ENCODE measurements around a stretch of chr15.

DNA sequence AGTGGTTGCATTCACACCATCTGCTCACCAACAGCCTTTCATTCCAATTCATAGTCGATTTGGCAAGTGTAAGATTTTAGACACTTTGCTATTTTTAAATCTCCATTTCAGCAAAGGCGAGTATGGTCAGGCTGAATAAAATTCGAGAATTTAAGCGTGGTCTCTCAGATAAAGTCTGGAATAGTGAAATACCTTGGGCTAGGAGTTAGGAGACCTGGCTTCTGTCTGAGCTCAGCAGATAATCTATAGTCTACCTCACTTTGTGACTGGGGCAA lies 29.0 kb upstream of the ICE2 start:
- RRBS = no CpG with 5 or more reads among the region's 4 CpGs

DNA sequence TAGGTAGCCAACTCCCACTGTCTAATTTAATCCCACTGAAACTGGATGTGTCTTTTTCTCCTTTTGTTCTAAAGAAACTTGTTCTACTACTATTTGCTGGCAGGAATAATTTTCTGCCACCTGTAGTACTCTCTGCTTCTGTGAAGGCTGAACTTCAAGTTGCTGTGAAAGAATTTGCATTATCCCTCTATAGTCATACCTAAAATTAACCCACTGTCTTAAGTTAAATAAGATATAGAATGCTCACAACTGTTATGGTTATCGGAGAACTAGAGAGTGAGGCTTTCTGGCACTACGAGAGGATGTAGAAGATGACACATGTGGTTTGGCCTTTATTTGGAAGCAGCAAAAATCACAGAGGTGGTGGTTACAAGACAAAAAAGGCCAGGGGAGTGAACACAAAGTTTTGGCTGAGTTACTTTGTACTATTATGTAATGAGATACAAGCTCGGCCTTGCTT lies 78.1 kb upstream of the ICE2 start:
- RRBS = no CpG with 5 or more reads among the region's 3 CpGs

DNA sequence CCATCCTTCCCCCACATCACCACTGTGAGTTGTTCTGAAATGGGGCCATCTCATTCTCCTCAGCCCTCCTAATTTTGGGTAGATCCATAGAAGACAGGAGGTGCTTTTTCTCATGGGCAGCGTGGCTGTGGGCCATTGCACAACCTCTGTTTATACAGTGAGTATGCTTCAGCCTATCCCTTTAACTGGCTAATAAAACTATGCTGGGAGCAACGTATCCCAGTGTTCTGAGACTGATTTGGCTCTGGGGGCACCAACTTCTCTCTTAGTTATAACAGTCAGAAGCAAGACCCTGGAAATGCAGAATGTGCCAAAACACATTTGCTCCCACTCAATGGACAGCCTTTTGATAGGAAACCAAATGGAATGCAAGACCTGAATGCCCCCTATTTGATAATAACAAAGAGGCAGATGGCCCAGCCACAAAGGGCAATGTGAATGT lies 97.1 kb upstream of the ICE2 start:
- RRBS = no CpG with 5 or more reads among the region's 2 CpGs

- RRBS = no CpG with 5 or more reads among the region's 6 CpGs
These were observed 105.8 kb upstream of the ICE2 start for GRCh38 chr15:60584733-60585194.

DNA sequence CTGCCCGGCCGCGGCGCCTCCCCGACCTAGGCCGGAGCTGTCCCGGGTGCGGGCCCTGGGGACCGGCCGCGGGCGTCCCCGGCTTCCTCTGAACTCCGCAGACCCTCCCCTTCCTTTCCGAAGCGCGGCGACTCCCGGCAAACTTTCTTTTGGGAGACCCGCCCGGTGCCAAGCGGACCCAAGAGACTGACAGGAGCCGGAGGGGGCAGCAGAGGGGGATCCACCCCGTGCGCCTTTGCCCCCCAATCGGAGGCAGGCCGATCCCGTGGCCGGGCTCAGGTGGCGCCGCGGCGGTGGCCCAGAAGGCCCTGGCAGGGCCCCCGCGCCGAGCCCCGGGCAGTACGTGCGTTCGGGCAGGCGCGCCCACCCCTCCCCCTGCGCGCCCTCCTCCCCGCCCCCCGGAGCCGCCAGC lies 113.0 kb upstream of the ICE2 start:
- RRBS = 2% methylated on average over 32 of the region's 47 CpGs

DNA sequence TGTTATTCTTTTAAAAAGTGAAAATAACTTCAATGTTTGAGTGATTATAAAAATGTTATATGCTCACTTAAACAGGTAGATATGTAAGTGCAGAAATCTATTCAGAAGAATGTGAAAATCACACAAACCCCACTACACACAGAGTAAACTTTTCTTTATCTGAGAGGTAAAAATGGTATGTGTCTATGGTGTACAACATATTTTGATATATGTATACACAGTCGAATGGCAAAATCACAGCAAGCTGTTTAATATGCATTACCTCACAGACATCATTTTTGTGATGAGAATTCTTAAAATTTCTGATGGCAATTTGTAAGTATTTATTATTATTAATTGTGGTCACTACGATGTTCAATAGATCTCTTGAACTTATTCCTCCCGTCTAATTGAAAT lies 263.3 kb upstream of the ICE2 start:
- RRBS = no CpG with 5 or more reads among the region's 3 CpGs

DNA sequence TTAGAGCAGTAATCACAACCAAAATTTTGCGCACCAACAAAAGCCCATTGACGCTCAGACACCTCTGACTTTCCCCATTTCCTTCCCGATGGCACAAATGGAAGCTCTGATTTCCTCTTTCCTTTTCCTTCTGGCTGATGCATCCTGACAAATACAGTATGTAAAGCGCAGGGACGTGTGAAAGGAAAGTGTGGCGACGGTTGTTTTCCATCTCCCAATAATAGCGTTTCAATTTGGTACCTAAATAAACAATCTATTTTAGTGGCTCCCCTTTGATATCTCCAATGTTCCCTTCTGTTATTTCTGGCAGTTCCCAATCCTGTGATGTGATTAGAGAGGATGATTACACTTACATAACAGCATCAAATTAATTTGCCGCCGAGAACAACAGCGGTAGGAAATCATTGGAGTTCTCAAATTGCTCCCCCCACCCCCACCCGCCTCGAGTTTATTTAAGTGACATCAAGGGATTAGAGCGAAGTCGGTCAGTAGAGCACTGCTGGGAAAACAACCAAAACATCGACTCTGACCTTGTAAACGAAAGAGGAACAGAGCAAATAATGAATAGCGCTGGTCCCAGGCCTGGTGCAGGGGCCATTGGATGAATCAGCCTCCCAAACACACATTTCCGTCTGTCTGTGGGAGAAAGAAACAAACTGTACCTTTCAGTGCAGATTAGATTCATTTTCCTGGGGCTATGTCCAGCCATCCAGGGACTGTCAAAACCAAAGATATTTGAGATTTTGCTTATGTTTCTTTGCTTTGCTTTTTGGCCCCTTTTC lies 273.4 kb upstream of the ICE2 start:
- RRBS = no CpG with 5 or more reads among the region's 19 CpGs

GRCh38 chr15:60916018-60916591 lies 313.0 kb downstream of the RORA start:
- RRBS = no CpG with 5 or more reads among the region's 8 CpGs

GRCh38 chr15:60968841-60969945 lies 259.9 kb downstream of the RORA start:
- RRBS = no CpG with 5 or more reads among the region's 4 CpGs

DNA sequence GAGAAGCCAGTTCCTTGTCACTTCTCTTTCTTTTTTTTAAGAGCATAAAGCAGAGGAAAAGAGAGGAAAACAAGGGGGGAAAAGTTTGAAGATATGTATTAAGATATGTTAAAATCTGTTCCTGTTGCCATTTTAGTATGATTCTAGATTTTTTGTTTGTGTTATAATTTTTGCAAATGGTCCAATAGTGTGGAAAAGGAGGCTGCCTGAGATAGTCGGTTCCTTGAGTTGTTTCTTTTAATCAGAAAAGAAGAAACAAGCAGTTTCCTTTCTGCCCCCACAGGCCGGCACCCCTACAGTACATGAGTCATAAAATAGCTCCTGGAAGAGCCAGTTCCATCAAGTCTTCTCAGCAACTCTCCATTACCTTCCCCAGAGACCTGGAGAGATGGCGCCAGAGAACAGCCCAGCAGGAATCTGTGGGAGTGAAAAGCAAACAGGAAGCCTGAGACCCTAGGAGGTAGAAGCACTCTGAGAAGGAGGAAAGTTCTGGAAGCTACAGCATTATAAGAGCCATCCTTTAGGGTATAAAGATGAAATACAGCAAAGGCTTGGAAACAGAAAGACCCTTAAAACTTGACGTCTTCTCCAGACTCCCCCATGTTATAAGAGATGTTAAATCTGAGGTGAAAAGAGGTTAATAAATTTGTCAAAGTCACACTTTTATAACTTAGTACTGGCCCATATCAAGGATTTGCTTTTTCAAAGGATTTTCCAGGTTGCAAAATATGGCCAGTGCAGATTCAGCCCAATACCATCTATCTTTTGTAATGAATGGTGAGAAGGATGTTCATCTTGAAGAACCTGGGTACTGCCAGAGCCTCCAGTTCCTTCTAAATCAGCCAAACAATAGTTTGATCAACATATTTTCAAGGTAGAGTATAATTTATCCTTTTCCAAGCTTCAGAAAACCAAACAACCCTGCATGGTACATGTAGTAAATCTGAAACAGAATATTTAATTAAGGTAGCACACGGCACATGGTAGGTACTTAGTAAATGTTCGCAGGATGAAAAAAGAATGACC lies 72.7 kb downstream of the RORA start:
- RRBS = no CpG with 5 or more reads among the region's 6 CpGs

GRCh38 chr15:61183757-61184460 lies 45.2 kb downstream of the RORA start:
- RRBS = no CpG with 5 or more reads among the region's 4 CpGs

DNA sequence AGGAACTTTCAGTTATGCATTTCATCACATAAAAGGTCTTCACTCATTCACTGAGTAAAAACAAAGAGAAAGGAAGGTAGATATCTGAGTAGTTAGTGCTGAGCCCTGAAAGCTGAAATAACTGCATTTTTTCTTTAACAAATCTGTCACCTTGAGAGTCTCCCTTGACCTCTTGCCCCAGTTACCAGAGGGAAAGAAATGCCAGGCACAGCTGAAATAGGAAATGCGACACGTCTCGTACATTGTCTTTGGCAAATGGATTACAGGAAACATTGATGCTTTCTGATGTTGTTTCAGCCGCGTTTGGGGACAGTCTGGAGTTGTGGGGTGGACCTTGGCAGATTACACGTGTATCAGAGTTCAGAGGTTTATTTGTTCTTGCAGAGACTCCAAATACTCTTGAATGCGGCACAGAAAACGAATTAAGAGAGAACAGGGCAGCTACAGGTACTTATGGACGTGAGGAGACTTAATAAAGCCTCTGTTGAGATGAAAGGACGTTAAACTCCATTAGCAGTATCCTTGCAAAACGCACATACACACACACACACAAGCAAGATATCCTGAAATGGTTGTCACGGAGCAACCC lies 272.7 kb upstream of the RORA start:
- RRBS = no CpG with 5 or more reads among the region's 12 CpGs

DNA sequence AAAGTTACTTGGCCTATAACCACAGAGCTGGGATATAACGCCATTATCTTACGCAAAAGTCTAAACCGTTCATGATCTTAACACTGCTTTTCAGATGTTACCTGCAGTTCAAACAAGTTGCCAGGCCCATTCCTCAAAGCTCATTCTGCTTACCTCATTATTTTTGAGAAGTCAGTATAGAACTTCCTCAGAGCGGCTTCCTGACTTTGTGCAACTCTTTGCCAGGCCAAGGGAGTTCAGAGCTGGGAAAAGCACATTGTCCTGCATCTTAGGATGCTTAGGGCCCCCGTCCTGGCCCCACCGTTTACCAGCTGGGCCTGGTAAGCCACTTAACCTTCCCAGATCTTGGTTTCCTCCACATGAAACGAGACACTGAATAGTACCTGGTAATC lies 6.8 kb upstream of the C2CD4B start:
- RRBS = no CpG with 5 or more reads among the region's 7 CpGs

DNA sequence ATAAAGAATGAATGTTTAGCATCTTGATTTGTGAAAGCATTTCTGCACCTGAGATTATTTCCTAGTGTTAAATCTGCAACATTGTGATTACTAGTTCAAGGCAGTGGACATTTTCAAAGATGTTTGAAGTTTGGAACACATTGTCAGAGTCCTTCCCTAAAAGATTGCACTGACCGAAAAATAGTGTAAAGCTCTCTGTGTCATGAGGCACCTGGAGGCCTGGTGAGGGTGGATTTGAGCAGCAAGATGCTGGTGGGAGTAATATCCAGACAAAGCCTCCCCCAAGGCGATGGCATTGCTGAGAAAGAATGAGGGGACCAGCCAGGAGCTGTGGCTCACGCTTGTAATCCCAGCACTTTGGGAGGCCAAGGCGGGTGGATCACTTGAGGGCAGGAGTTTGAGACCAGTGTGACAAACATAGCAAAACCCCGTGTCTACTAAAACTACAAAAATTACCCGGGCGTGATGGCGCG lies 176.9 kb downstream of the TLN2 start:
- RRBS = no CpG with 5 or more reads among the region's 9 CpGs

- RRBS = no CpG with 5 or more reads among the region's 4 CpGs
These were observed 222.2 kb upstream of the TPM1 start for GRCh38 chr15:62820429-62820763.

GRCh38 chr15:62896506-62897496 lies 145.7 kb upstream of the TPM1 start:
- RRBS = 2% methylated on average over 9 of the region's 23 CpGs

DNA sequence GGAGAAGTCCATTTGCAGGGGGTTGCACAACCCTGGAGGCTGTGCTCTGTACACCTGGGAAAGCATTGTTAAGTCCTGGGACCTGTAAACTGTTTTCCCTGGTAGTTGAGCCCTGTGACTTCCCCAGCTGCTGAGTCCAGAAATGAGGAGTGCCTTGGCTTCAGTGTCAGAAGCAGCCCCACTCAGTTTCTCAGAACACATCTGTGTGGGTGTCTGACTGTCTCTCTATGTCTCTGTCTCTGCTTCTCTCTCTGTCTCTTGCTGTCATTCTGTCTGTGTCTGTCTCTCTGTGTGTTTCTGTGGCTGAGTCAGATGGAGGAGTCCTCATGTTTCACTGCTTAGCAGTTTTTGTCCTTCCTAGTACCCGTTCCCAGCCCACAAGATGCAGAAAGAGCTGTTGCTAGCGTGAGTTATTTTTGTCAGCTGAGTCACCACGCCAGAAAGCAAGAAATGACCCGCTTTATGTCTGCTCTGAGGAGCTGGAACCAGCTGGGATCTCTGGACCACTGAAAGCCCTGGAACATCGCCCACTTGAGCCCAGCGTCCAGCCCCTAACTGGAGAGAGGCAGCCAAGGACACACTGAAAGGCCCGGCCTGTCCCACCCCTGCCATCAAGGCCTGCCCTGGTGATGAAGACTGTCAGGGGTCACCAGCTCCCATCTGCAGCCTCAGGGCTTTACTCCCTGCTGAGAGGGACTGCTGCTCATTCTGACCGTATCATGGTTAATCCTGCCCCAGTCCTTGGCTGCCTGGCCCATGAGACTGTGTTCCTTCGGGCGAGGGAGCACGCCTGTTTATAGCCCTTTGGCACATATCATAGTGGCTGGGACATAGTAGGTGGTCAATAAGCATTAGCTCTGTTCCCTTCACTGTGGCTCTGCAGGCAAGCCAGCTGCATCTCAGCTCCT lies 101.8 kb upstream of the TPM1 start:
- RRBS = no CpG with 5 or more reads among the region's 11 CpGs

DNA sequence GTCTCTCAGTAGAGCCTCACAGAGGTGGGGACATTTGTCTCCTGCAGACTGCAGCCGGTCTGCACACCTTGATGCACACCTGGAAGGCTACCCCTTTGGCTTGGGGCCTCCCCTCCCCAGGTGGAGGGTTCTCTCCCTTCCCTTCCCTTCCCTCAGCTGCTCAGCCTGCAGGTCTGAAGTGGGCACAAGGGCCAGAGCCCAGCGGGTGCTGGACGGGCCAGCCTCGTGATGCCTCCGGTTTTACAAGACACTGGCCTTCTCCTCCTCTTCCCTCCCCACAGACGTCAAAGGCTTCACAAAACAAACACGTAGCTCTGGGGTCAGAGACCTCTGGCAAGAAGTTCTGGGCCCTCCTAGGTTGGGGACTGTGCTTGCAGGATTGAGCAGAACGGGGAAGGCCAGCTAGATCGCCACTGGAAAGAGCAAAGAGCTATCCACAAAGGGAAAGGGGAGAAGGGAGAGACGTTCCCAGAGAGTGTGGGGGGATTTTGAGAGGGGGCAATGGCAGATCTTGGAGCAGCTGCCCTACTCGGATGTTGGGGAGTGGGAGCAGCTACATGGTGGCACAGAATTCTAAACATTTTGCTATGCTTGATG lies 81.4 kb upstream of the TPM1 start:
- RRBS = no CpG with 5 or more reads among the region's 11 CpGs

Data from T47D (cell line).